Myometrial cell (primary cell): Measurements from ENCODE around the genes NDUFA11, SLC25A23 and TNFSF9.

- RAMPAGE, long total RNA: no peak
These were observed 10.4 kb downstream of the FUT6 start for GRCh38 chr19:5828779-5829756.

- RAMPAGE, long total RNA: start-site peak on the minus strand at chr19:5903726-5903804, 7,546 and 9,072 reads in 2 replicates
These were observed at the start of gene NDUFA11 for GRCh38 chr19:5903622-5904484. Gene NDUFA11, minus strand, starts transcription at chr19:5903790.

GRCh38 chr19:5926547-5927075 is 12.6 kb downstream of the CAPS start:
- RAMPAGE, long total RNA: no peak

DNA sequence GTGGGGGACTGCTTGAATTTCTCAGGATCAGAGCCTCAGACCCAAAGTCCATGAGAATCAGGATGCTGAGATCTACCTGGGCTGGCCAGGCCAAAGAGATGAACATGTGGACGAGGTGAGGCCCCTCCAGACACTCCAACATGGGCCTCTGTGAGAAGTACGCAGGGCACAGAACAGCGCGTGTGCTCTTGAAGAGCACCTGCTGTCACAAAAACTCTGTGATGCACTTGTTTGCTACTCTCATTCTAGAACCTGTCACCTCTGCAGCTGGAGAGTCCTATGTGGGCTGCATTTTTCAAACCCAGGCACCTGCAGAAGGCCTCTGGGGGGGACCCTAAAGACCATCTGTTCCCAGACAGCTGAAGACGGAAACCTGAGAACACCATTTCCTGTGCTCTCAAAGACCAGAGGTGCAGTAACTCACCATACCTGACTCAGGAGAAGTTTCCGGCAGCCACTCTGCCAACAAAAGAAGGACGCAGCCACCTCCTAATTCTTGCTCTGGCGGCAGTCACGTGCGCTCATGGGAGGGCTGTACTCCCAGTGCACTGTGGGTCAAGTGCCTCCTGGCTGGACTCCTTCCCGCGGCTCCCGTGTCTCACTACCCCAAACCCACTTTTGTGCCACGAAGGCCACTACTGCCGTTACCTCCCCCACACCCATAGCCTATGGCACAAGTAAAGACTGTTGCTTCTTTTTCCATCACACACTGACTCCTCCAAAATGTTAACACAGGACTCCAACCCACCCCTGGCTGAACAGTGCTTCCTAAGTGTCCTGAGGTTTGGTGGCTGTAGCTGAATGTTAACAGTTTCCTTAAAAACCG is 28.0 kb downstream of the RANBP3 start:
- RAMPAGE, long total RNA: no peak

DNA sequence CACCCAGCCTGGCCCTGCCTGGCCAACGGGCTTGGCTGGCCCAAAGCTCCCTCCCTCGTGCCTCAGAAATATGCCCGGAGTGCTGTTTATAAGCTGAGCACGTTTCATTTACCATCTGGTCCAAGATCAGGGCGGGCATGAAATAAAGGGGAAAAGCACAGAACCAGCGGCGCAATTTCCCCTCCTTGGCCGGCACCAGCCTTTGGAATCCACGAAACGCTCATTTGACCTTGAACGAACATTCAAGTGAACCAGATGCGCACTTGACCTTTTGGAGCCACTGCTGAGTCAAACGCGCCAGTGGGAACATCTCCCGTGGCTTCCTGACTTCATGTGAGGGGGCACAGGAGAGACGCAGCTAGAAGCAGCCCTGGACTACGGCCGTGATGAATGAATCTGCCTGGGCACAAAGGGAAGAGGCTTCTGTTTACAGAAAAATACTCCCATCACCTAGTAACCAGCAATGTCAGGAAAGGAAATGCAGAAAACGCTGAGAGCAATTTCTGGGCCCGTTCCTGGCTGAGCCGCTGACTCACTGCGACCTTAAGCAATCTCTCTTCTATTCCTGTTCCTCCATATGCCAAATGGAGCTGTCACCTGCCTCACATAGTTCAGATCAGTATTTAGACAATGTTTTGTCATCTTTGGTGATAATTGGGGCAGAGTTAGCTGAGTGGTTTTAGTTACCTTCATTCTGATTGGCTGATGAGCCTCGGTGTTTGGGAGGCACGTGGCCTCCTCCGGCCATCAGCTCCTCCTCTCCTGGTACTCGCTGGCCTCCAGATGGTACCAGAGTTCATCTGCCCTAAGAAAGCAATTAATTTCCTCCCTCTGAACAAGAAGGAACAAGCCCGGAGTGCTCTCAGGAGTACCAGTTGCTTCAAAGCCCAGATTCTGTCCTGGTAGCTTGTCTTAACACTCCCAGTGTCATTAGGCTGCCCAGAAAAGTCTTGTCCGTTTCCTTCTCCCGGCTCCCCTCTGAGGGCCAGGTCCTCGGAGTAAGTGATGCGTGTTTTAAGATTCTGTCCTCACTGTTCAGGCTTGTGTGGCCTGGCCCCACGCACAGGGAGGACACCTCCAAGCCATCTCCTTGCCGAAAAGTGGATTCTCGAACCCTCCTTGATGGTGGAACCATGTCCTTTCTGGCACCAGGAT is 53.0 kb downstream of the RFX2 start:
- RAMPAGE, long total RNA: no peak

DNA sequence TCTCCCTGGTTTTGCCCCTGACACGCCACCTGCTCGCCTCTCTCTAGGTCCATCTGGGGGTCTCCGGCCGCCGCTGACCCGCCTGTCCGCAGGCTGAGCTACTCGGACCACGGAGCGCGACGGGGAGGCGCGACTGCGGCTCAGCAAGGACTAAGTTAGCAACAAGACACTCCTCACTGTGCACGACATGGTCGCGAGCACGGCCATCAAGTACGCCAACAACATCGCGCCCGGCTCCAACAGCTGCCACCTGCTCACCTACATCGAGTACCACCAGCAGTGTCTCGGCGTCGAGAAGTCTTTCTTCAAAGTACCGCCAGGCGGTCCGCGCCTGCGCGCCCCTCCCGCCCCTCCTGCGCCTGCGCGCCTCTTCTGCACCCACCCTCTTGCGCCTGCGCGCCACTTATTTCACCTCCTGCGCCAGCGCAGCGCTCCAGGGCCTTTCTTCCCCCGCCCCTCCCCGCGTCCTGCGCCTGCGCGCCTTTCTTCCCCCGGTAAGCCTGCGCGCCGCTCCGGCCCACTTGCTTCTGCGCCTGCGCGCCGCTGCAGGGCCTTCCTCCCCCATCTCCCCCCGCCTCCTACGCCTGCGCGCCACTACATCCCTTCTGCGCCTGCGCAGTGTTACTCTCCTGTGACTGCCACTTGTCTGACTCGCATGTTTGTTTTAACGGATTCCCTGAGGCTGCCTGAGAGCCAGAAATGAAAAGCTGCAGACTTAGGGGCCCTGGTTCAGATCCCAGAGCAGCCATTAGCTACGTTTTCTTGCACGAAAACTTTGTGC is 63.9 kb downstream of the ACSBG2 start:
- RAMPAGE, long total RNA: start-site peak on the minus strand centred at position 318 of the sequence, 36 bp wide, 23 and 26 reads in 2 replicates

DNA sequence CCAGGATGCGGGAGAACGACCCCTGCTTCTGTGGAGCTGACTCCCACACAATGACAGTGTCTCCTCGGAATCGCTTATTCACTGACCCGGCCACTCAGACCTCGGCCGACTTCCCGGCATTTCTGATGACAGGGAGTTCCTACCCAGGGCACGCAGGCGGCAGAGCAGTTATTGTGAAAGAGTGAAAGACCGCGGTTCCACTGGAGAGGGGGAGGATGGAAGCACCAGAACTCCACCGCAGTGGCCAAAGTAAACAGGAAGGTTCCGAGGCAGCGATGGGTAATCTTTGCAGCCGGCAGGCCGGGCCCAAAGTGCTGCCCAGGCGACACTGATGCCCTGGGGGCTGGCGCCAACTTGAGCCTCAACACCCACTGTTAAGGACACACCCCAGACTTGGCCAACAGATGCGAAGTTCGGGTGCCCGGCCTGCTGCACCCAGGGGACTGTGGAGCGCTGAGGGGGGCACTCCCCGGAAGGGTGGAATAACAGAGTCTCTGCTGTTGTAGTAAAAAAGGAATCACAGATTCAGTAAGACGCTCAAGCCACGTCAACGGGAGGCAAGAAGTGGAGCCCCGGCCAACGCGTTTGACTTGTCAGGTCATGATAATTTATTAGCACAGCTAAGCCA is 5.9 kb downstream of the MLLT1 start:
- RAMPAGE, long total RNA: no peak

- RAMPAGE, long total RNA: no peak
These were observed 836 bp downstream of the MLLT1 start for GRCh38 chr19:6278816-6279461.

GRCh38 chr19:6412168-6412562 is 12.4 kb downstream of the KHSRP start:
- RAMPAGE, long total RNA: no peak

DNA sequence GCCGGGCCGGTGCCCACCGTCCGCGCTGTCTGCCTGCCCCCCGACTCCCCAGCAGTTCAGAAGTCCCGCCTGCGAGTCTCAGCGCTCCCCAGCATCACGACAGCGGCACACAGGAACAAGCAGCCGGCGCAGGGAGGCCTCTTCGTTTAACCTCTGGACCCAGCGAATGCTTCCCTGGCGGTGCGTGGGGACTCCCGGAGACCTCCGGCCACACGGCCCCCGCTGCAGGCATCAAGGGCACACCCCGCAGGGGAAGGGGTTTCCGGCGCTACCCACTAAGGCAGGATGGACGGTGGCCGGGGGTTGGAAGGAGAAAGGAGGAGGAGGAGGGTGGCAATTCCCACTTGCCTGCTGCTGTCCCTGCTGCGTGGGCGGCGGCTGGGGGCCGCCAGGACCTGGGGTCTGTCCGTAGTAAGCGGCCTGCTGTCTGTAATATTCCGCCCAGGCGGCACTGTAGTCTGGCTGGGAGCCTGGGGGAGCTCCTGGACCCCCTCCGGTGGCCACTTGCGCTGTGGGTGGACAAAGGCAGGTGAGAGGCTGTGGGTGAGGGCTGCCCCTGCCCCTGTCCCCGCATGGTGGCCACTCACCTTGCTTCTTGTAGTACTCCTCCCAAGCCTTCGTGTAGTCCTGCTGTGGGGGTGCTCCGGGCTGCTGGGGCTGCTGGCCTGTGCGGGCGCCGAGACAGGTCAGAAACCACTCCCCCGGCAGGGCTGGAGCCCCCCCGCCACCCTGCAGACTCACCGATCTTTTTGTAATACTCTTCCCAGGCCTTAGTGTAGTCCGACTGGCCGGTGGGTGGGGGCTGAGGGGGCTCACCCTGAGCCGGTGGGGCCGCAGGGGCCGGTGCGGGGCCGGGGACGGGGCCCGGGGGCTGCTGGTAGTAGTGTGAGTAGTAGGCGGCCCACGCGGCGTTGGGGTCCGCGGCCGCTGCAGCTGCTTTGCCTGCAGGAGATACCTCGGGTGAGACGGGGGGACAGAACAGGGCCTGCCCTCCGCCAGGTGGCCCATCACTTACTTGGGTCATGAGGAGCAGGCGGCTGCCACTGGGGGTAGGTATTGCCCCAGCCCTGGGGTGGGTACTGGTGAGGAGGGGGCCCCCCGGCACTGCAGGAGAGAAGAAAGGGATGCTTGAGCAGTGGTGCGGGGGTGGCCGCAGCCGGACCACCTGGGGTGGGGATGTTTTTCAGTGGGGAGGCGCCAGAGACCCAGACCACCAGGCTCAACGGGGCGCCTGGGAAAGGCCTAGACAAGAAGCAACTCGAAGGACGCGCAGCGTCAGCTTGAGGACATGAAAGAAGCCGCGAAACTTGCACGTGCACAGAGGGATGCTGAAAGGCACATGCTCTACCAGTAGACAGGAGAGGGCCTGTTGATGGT is 9.3 kb downstream of the KHSRP start:
- RAMPAGE, long total RNA: no peak

- RAMPAGE, long total RNA: no peak
These were observed at the start of gene SLC25A23 for GRCh38 chr19:6459441-6460064. Gene SLC25A23, minus strand, starts transcription at chr19:6459792.

GRCh38 chr19:6466727-6467323 is 2.8 kb downstream of the CRB3 start:
- RAMPAGE, long total RNA: no peak

GRCh38 chr19:6467324-6468151 is 3.5 kb downstream of the CRB3 start:
- RAMPAGE, long total RNA: no peak

- RAMPAGE, long total RNA: no peak
These were observed 7.8 kb upstream of the DENND1C start for GRCh38 chr19:6489323-6489764.

DNA sequence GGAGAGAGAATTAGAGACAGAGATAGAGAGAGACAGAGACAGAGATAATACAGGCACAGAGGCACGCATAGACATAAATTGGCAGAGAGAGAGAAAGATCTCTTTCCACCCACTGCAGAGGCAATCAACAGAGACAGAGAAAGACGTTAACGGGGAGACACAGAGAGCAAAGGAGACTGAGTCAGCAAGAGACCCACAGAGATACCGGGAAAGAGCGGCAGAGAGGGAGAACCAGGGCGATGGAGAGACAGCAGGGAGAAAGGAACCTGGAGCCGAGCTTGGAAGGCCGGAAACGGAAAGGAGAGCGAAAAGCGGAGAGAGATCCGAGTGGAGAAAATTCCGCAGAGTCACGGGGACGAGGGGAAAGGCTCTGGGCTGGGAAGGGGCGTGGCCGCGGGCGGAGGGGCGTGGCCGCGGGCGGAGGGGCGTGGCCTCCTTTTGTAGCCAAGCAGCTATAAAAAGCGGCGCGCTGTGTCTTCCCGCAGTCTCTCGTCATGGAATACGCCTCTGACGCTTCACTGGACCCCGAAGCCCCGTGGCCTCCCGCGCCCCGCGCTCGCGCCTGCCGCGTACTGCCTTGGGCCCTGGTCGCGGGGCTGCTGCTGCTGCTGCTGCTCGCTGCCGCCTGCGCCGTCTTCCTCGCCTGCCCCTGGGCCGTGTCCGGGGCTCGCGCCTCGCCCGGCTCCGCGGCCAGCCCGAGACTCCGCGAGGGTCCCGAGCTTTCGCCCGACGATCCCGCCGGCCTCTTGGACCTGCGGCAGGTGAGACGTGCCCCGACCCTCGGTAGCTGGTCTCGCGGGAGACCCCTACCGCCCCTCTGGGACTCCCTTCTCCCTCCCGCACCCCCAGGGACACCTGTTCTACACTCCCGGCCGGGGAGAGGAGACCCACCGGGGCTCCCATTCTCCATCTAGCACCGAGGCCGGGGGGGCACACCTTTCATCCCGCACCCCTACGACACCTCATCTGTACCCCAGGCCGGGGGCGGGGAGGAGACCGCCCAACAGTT is at the start of gene TNFSF9:
TNFSF9 (plus strand) TSS at position 484 of the 1,009 bp plus-strand sequence.
- RAMPAGE, long total RNA: no peak

DNA sequence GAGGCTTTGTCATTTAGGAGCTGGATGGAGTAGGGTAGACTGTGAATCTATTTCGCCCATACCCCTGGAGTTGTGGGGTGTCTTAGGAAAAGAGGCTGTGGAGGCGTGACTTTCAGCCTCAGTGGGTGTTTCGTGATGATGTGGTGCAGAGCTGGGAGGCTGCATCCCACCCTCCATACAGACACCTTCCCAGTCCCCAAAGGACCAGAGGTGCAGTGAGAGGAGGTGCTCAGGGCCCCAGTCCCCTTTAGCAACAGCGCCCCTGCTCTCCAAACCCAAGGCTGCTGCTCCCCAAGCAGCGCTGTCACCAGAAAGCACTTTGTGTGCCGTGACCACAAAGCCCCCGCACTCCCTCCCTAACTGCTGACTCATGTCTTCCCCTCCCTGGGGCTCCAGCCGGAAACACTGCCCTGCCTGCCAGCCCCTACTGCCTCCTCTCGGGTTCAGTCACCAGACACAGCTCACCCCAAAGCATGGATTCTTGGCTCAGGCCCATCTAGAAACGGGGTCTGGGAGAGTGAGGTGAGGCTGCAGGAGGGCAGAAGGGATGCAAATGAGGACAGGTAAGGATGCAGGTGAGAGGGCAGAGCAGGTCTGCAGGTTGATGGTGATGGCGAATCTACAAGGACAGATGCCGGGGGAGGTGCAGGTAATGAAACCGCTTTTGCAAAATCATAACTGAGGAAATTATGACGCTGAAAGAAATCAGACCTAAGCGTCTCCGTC is 4.9 kb upstream of the TNFSF14 start:
- RAMPAGE, long total RNA: no peak

- RAMPAGE, long total RNA: no peak
These were observed 15.7 kb upstream of the TNFSF14 start for GRCh38 chr19:6685731-6685936.

DNA sequence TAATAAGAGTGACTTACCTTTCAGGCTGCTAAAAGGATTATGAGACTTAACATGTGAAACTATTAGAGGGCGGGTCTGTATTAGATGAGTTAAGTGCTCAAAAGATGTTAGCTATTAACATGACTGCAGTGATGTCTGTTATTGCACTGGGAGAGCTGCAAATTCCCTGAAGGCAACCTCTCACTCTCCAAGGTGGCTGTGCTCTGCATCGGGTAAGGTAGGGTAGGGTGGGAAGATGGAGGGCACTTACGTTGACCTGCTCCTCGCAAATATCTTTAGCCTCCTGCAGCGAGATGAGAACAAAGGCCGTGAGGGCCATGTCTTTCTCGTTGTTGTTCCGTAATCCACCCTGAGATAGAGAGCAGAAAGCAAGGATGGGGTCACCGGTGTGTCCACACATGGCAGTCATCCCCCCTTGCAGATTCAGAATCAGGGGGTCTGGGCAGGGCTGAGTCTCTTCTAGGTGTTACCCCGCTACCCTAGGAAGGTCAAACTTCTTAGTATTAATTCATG is 20.5 kb upstream of the TNFSF14 start:
- RAMPAGE, long total RNA: no peak

GRCh38 chr19:6701941-6702906 is 18.2 kb downstream of the C3 start:
- RAMPAGE, long total RNA: no peak

GRCh38 chr19:6717665-6718846 is 2.4 kb downstream of the C3 start:
- RAMPAGE, long total RNA: no peak